ReNcell CX (cell line): ENCODE data around the genes RREB1 and TXNDC5.

DNA sequence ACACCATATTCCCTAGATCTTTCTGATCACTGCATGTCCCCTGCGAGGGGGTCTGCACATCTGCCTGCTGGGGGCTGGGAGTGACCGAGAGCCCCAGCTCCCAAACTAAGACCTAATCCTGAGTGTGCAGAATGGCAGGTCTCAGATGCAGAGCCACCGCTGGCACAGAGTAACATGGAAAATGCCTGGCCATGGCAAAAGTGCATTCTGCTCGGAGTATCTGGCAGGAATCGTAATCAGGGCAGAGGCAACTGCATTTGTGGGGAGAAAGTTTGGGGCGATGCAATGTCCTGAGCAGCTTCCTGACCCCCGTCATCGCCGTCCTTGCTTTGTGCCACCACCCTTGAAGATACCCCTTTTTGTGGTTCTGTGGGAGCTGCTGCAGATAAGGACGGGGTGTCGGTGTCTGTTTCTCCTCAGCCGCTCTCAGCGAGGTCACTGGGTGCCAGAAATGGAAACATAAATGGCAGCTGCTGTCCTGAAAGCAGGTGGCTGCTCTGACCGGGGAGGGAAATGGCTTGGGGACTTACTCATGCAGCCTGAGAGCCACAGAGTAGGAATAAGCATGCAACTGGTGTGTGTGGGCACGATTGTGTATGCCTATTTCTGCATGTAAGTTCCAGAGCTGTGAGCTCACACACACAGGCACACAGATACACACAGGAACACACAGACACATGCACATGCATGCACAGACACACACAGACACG is 158.0 kb downstream of the LY86 start:
- PRO-cap, result no peak

DNA sequence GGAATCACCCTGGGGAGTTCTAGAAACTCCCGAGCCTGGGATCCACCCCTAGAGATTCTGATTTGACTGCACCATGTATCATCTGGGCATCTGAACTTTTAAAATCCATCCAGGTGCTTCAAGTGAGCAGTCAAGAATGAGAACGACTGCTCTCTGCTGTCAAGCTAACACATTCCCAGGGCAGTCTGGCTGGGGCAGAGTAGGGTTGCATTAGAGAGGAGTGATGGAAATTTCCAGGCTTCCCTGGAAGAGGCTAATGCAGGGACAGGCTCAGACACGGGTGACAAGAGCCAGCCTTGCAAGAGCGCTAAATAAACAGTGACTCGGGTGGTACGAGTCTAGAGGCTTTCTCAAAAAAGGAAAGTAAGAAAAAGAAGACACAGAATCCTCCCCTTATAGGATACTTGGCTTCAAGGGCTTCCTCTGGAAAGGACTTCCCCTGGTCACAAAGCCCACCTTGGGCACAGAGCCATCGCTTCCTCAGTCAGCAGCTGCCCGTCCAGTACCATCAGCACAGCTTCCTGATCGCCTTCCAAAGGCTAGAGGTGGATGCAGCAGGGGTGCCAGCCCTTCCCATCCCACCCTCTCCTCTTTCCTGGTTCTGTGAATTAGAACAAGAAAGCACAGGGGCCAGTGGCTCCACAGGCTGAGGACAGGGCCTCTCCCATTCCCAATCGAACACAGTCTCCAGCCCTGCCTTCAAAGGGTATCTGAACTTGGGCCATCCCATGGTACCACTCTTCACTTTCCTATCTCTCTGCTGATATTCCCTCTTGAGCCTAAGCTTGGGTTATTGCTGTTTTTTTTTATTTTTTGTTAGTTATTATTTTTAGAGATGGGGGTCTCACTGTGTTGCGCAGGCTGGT is 177.3 kb upstream of the RREB1 start:
- PRO-cap, result no peak

GRCh38 chr6:6940320-6940743 is 167.4 kb upstream of the RREB1 start:
- PRO-cap, result no peak

- PRO-cap, result no peak
Observed at GRCh38 chr6:7053378-7053823, 54.4 kb upstream of the RREB1 start.

GRCh38 chr6:7106418-7107231 is 1.1 kb upstream of the RREB1 start:
- PRO-cap, result unidirectional peak, plus-strand start at chr6:7106895; unidirectional peak, plus-strand start at chr6:7106935; bidirectional peak, plus-strand start at chr6:7107149, minus-strand start at chr6:7107154

DNA sequence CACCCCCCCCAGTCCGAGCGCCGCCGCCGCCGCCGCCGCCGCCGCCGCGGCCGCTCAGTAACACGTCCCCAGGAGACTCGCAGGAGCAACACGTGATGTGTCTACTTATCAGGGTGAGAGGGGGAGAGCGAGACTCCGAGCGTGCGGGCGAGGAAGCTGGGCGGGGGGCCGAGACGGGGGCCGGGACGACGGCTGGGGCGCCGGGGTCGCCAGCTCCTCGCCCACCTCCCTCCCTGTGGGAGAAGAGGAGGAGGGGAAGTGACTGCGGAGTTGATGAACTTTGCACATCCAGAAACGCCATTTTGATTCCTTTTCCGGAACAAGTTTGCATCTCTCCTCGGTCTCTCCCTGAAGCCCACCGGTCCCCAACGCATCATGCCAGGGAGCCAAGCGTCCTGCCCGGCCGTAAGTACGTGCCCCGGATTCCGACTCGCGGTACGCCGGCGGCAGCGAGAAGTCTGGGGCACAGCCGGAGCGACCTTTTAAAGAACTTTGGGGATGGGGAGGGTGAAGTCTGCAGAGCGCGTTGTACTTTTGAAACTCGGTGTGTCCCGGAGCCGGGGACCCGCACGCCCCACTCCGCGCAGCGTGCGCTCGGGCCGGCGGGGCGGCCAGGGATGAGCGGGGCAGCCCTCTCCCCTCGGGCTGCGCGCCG is at the start of gene RREB1:
TSS of gene RREB1 (plus strand) at position 306 of the 655 bp plus-strand sequence.
- PRO-cap, result bidirectional peak, plus-strand start at position 139 of the sequence, minus-strand start at position 73 of the sequence

DNA sequence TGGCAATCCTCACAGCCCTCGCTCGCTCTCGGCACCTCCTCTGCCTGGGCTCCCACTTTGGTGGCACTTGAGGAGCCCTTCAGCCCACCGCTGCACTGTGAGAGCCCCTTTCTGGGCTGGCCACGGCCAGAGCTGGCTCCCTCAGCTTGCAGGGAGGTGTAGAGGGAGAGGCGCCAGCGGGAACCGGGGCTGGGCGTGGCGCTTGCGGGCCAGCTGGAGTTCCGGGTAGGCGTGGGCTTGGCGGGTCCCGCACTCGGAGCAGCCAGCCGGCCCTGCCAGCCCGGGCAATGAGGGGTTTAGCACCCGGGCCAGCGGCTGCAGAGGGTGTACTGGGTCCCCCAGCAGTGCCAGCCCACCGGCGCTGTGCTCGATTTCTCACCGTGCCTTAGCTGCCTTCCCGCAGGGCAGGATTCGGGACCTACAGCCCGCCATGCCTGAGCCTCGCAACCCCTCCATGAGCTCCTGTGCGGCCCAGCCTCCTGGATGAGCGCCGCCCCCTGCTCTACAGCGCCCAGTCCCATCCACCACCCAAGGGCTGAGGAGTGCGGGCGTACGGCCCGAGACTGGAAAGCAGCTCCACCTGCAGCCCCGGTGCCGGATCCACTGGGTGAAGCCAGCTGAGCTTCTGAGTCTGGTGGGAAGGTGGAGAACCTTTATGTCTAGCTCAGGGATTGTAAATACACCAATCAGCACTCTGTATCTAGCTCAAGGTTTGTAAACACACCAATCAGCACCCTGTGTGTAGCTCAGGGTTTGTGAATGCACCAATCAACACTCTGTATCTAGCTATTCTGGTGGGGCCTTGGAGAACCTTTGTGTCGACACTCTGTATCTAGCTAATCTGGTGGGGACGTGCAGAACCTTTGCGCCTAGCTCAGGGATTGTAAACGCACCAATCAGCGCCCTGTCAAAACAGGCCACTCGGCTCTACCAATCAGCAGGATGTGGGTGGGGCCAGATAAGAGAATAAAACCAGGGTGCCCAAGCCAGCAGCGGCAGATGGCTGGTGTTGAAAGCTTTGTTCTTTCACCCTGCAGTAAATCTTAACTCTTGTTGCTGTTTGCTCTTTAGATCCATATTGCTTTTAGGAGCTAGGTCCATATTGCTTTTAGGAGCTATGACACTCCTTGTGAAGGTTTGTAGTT is 31.4 kb upstream of the SSR1 start:
- PRO-cap, result no peak

- PRO-cap, result no peak
Observed at GRCh38 chr6:7513361-7514003, 28.0 kb upstream of the DSP start.

GRCh38 chr6:7580512-7581797 is 9.0 kb upstream of the SNRNP48 start:
- PRO-cap, result no peak

GRCh38 chr6:7727101-7727661 is 1.3 kb downstream of the BMP6 start:
- PRO-cap, result no peak

- PRO-cap, result bidirectional peak, plus-strand start at chr6:7910977, minus-strand start at chr6:7910688; bidirectional peak, plus-strand start at chr6:7911127, minus-strand start at chr6:7911076
Observed at GRCh38 chr6:7910297-7911357, at the start of gene TXNDC5. Gene TXNDC5, minus strand, starts transcription at chr6:7910788.

DNA sequence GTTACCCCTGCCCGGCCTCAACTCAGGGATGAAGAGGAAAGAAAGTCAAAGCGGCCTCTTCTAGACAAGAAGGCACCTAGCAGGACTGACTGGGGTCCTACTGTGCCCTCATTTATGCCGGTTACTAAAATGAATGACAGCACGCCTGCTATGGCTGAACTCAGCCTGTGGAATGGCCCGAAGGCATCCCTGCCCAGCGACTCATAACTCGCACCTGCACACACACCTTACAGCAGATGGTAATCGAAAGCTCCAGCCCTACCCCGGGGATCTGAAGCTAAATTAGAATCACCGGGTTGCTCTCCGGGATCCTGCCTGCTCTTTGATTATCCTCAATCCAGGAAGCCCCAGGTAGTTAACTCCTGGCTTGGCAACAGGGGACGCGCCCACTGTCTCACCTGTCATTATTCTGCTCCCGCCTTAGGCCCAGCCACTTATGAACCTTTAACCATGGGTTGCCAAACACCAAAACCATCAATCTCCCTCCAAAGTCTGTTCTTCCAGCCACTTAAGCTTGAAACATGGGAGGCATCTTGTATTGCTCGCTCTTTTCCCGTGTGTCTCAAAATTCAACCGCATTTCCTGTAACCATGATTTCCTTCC is 871 bp upstream of the TXNDC5 start:
- PRO-cap, result no peak

GRCh38 chr6:7974876-7975621 is 64.5 kb upstream of the TXNDC5 start:
- PRO-cap, result unidirectional peak, minus-strand start at chr6:7975144

DNA sequence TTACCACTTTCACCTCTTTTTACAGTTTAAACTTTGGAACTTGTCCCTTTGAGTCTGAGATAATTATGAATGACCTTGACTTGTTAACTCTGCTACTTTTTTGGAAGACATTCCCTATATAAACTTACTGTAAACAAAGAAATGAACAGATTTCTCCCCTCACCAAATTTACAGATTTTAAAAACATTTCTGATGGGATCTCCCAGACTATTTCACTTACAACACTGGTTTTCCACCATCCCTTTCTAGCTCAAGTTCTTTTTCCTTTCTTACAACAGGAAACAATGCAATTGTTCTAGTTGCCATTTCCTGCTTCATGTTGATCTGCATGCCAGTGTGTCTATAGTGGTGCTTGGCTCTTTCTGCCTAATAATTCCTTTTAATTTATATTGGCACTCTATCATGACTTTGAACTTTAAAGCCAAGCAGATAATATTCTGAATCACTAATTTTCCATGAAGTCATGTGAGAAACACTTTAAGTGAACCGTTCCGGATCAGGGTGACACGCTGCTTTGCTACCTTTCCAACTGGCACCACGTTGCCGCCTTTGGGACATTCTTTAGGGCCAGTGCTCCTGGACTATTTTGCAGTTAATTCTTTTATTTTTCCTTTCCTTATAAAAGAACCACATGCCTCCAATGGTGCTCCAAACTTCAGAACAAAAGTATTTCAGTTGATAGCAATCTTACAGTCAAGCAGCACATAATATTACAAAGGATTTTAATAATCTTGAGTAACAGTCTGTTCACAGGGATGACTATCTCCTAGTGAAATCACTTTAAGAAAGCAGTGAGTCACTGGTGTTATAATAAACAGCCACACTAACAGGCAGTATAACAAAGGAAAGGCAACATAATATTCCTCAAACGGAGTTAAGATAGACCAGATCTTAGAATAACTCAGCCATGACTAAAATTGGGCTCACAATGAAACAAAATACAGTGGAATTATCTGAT is 18.8 kb upstream of the BLOC1S5 start:
- PRO-cap, result no peak

- PRO-cap, result no peak
Observed at GRCh38 chr6:8165118-8165317, 62.7 kb upstream of the EEF1E1 start.

DNA sequence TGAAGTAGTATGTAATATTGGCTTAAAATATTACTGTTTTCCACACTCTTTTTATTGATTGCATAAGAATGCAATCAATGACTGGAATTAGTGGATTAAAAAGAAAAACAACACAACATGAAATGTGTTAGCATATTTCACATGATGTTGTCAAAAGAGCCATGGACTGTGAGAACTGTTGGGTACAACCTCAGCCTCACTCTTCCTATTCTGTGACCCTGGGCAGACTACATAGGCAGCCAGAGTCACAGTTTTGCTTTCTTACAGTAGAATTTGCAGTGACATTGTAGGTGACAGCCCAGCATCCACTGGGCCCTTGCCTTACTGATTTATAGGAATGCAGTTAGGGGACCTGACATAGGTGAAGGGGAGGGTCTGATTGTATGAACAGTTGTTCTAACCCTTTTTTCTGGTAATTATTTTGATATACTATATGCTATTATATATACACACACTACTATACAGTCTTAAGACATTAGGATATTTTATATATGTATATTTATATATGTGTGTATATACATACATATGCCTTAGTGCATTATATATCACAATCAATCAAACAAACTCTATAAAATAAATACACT is 471.4 kb upstream of the SLC35B3 start:
- PRO-cap, result no peak

DNA sequence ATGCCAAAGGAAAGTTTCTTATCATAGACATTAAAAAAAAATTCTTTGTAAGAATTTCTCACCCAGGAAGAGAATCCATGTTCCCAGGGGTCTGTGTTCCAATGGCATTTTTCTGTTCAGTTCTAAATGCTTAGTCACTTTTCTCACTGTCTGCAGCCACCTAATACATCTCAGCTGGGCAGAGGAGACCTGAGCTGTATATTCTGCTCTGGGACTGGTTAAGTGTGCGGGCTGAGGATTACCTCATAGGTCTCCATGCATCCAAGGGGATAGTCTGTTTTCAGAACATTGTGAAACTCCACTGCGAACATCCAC is 947.2 kb downstream of the TFAP2A start:
- PRO-cap, result no peak

- PRO-cap, result no peak
Observed at GRCh38 chr6:9668351-9668745, 746.5 kb downstream of the TFAP2A start.

DNA sequence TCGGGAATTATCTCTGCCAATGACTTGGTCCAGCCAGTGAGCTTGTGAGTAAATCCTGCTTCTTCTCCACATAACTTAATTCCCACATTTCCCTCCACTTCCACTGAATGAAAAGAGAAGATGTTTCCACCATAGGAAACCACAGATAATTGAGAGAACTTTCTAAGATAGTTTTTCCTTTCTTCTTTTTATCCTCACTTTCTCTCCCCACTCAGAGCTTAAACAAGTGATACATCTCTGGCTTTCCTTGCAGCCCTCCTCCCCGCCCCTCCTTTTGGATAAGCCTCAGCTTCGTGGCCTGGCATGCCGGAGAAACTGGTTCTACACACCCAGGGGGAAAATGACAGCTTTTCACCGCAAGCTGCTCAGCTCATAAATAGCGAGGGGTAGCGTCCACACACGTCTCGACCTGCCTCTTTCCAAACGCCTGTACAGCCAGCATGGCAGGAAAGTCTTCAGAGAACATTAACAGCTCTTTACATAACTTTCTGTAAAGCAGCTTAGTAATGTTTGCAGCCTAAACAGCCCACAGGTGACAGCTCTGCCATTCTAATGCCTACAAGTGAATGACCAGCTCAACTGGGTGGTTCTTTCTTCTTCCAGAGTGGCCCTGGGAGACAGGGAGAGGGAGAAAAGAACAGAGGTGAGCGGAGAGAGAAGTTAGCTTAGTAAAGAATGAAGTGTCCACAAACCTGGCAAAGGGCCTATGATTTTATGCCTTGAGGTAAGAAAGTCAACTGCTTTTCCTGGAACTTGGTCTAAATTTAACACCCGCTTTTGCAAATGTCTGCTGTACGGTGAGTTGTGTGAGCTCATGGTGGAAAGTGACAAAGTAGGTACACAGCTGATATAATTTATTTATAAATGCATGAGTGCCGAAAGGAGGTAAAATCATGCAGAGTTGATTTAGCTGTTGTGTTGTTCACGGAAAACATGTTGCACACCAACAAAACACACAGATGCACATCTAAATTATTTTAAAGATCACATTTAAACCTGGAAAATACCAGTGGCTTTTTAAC is 251.5 kb downstream of the TFAP2A start:
- PRO-cap, result no peak

- PRO-cap, result no peak
Observed at GRCh38 chr6:10382921-10383970, 31.6 kb downstream of the TFAP2A start.